Metastatic Pancreatic Carcinoma in the Ovary (tissue), 1 donor: ENCODE measurements around the gene ACVR1B.

GRCh38 chr12:50401519-50401755, 752 bp downstream of the LARP4 start:
- PRO-cap, result bidirectional peak, plus-strand start at chr12:50401610, minus-strand start at chr12:50401561

GRCh38 chr12:50488689-50489154, 16.1 kb upstream of the DIP2B start:
- PRO-cap, result no peak

- PRO-cap, result no peak
Measured at GRCh38 chr12:50922726-50923272, 2.0 kb upstream of the METTL7A start.

DNA sequence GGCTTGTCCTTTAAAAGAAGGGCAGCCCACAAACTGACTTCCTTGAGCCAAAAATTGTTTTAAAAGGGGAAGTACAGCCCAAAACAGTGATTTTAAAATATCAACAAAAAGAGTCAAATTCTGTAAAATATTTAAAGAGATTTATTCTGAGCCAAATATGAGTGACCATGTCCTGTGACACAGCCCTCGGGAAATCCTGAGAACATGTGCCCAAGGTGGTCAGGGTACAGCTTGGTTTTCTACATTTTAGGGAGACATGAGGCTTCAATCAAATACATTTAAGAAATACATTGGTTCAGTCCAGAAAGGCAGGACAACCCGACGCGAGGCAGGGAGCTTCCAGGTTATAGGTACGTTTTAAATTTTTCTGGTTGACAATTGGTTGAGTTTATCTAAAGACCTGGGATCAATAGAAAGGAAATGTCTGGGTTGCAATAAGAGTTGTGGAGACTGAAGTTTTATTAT, 1.1 kb upstream of the METTL7A start:
- PRO-cap, result no peak

DNA sequence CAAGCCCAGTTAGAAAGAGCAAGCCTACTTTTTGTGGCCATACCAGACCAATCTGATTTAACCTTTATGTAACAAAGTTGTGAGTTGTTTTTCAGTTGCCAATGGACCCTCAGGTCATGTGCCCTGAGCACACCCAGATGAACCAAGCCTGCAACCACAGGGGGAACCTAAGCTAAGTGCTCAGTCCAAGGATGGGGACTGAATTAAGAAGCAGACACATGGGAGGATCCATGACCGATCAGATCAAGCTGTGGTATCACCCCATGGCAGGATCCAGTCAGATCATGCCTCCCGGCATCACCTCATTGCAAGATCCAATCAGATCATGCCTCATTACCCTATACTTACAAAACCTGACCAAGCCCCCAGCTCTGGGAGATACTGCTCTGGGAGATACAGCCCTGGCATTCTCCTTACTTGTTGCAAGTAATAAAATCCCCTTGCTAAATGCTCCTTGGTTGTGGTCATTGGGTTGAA, 8.8 kb downstream of the METTL7A start:
- PRO-cap, result no peak

- PRO-cap, result no peak
Measured at GRCh38 chr12:50999223-50999535, 27.0 kb downstream of the SLC11A2 start.

- PRO-cap, result unidirectional peak, minus-strand start at chr12:51024933; bidirectional peak, plus-strand start at chr12:51025245, minus-strand start at chr12:51024949; unidirectional peak, plus-strand start at chr12:51025245
Measured at GRCh38 chr12:51024718-51025324, 1.4 kb downstream of the SLC11A2 start.

- PRO-cap, result no peak
Measured at GRCh38 chr12:51064051-51064823, 16.1 kb downstream of the LETMD1 start.

GRCh38 chr12:51139316-51139931, 33.5 kb downstream of the TFCP2 start:
- PRO-cap, result no peak

DNA sequence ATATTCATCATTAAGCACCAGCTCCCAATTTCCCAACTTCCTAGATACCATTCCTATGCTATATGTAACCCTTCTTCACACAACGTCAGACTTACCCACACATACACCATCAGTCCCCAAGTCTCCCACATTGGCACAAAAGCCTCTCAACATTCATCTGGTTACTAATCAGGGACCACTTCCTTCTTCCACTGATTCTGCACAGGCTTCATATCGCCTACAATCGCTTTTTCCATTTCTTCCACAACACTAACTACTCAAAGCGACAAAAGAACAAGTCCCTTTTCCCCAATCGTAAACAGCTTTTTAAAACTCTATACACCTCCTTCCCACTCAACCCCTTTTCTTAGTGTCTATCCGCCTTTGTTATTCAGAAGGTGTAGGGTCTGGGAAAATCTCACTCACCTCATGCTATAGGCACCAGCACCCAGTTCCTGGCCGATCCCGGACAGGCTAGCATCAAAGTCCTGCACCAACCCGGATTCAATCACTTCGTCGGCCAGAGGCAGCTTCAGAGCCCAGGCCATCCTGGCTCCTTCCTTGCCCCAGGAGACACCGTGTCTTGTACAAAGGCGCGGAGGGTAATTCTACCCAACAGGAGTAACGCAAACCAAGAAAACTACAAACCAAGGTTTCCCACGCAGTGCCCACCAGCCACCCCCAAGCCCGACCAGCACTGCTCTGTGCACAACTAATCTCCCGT, 888 bp downstream of the TFCP2 start:
- PRO-cap, result no peak

- PRO-cap, result no peak
Measured at GRCh38 chr12:51320499-51321036, 3.4 kb downstream of the BIN2 start.

GRCh38 chr12:51391581-51392087, 428 bp upstream of the GALNT6 start:
- PRO-cap, result bidirectional peak, plus-strand start at chr12:51391736, minus-strand start at chr12:51391610

GRCh38 chr12:51626074-51626634, 35.1 kb downstream of the SCN8A start:
- PRO-cap, result no peak

- PRO-cap, result no peak
Measured at GRCh38 chr12:51686388-51687096, 95.5 kb downstream of the SCN8A start.

GRCh38 chr12:51751635-51752219, 63.0 kb downstream of the TMDD1 start:
- PRO-cap, result no peak

DNA sequence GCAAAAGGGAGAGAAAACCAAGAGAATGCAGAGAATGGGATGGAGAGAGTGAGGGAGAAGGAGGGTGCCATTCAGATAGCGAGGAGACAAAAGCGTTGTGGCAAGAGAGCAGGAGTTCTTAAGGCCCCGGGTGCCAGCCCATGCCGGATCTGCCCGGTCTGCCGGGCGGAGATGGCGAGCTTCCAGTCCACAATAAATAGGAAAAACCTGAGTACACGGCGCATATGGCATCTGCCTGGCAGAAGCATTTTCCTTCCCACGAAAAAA, 5.2 kb upstream of the TMDD1 start:
- PRO-cap, result no peak

DNA sequence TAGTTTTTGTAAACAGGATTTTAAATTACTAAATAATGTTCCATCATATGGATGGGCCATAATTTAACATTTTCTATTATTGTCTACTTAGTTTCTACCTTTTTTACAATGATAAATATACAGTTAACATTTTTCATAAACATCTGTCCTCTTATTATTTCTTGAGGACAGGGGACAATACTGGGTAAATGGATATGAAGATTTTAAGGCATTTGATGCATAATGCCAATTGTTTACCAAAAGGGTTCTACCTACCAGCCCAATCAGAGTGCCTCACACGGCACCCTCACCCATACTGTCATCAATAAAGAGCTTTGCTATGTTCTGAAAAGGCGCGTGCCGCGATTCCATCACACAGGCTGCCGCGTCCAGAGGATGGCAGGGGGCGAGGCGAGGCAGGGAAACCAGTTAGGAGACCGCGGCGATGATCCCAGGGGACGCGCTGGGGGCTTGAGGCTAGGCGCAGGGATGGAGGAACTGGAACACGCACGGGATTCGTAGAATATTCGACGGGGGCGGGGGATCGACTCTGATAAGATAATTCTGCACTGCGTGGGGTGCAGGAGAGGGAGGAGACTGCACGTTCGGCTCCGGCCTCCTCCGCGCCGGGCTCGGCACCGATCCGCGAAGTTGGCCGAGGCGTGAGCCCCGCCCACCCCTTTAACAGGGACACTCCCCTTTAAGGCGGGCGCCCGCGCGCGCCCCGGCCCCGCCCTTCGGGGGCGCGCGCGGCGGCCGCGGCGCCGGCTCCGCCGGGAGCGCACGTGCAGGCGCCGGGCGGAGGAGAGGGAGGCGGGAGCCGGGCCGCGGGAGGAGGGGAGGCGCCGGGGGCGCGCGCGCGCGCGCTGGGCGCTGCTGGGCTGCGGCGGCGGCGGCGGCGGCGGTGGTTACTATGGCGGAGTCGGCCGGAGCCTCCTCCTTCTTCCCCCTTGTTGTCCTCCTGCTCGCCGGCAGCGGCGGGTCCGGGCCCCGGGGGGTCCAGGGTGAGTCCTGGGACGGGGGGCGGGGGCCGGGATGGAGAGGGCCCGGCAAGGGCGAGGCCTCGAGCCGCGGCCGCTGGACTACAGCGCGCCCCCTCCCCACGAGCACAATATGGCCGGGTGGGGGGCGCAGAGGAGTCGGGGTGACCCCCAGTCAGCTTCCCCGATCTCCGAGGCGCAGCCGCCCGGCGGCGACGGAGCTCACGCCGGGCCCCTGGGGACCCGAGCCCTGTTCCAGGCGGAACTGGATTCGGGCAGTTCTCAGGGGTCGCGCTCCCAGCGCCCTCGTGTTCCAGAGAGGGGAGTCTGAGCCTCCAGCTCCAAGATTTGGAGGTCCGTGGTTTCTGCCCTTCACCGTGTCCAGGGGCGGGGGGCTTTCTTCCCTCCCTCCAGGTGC, at the start of gene ACVR1B:
Gene ACVR1B (plus strand): TSS at position 848 of the 1,377 bp plus-strand sequence.
- PRO-cap, result bidirectional peak, plus-strand start at position 866 of the sequence, minus-strand start at position 636 of the sequence; unidirectional peak, plus-strand start at position 1,237 of the sequence

GRCh38 chr12:52026197-52026723, 19.5 kb downstream of the TAMALIN start:
- PRO-cap, result no peak

DNA sequence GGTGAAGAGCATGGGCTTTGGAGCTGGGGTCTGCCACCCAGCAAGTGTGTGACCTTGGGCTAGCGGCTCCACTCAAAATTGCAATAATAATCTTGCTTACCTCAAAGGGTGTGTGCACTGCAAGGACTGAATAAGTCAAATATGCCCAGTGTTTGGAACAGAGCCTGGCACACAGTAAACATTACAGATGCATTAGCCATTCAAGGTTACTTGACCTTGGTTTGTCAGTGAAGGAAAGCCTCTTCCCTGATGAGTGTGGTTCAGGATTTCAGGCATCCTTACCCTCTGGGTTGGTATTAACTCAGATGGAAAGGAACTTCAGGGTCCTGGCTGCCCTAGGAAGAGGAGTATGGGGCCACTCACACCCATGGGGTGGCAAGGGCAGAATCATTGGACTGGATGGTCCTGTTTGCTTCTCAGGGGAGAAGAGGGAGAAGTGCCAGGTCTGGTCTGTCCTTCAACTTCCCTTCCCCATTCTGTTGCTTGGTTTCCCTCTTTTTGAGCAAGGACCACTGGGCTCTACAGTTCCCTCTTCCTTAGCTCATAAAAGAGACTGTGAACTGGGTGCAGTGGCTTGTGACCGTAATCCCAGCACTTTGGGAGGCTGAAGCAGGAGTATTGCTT, 4.1 kb upstream of the SMIM41 start:
- PRO-cap, result no peak

GRCh38 chr12:52175352-52175559, 16.6 kb downstream of the KRT80 start:
- PRO-cap, result no peak